HL-60 (cell line): Measurements from ENCODE around the gene TRABD.

GRCh38 chr22:49971815-49972191 is 11.2 kb downstream of the PIM3 start:
- RRBS: no CpG with 5 or more reads among the region's 23 CpGs

DNA sequence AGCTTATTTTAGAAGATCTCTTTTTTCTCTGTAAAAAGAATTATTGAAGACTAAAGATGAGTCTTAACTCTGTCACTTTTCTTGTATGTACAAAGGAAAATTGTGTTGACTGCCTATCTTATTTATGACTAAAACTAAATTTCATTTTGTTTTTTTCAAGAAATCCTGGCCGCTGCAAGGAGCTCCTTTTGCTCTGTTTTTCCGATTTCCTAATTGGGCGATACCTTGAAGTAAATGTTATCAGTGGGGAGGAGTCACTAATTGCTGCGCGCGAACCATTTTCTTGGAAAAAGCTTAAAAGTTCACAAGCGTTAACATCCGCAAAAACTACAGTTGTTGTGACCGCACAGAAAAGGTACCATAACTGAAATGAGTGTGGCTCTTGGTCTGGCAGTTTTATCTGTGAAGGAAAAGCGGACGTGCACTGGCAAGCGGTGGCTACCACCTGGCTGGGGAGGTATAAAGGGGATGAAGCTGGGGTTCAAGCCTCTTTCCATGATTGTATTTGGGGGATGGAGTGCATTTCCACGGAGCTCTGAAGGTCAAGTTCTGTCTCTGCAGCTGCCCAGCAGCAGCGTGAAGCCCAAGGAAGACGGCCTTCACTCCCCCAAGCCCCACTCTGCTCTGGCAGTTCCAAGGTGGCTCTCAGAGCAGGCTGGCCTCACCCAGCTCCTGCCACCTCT is 27.3 kb downstream of the MOV10L1 start:
- RRBS: no CpG with 5 or more reads among the region's 15 CpGs

- RRBS: no CpG with 5 or more reads among the region's 13 CpGs
These were observed 28.9 kb downstream of the MOV10L1 start for GRCh38 chr22:50118493-50119283.

GRCh38 chr22:50185343-50186286 is at the start of gene TRABD:
TRABD (plus strand) TSS chr22:50185913.
- RRBS: 6% methylated on average over 44 of the region's 106 CpGs

GRCh38 chr22:50197021-50198384 is 3.3 kb upstream of the SELENOO start:
- RRBS: no CpG with 5 or more reads among the region's 66 CpGs

DNA sequence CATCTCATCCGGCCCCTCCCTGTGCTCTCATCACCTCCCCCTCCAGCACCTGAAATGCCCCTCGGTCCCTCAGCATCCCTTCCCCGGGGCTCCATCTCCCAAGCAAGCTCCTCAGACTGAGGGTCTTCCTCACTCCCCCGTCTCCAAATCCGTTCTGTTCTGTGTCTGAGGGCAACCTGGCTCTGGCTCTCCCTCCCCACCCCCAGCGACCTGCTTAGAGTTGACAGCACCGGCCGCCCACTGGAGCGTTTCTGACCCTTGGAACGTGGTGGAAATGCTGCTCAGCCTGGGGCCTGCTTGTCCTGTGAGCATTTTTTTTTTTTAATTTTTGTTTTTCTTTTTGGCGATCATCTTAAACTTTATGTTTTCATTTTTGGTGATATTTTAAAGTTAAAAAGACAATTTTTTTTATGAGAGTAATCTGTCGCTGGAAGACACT is 1.5 kb downstream of the SELENOO start:
- RRBS: 30% methylated on average over 3 of the region's 12 CpGs

- RRBS: no CpG with 5 or more reads among the region's 3 CpGs
These were observed 2.4 kb downstream of the SELENOO start for GRCh38 chr22:50203084-50203782.

- RRBS: 98% methylated on average over 3 of the region's 14 CpGs
These were observed 9.3 kb upstream of the MAPK11 start for GRCh38 chr22:50279444-50279839.

DNA sequence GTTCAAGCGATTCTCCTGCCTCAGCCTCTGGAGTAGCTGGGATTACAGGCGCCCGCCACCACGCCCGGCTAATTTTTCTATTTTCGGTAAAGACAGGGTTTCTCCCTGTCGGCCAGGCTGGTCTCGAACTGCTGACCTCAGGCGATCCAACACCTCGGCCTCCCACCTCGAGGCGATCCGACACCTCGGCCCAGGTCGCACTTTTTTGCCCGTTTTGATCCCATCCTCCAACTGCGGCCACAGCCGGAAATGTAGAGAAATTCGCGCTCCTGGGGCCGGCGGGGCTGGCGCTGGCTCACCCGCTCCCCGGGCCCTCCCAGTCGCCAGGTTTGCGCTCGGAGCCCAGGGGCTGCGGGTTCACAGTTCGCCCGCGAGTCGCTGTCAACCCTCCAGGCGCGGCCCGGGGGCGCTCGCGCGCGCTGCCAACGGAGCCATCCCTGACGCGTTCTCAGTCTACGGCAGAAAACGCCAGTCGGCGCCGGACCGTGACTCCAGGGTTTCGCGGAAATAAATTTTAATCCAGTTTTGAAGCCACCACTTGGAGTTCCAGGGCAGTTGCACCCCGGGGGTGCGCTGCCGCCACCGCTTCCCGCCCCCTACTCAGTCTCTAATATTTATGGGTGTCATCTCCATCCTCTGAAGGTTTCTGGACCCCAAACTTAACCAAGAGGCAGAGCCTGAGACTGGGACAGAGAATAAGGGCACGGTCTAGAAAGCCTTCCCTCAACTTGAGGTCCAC is 1.6 kb upstream of the KLHDC7B start:
- RRBS: 15% methylated on average over 25 of the region's 58 CpGs

DNA sequence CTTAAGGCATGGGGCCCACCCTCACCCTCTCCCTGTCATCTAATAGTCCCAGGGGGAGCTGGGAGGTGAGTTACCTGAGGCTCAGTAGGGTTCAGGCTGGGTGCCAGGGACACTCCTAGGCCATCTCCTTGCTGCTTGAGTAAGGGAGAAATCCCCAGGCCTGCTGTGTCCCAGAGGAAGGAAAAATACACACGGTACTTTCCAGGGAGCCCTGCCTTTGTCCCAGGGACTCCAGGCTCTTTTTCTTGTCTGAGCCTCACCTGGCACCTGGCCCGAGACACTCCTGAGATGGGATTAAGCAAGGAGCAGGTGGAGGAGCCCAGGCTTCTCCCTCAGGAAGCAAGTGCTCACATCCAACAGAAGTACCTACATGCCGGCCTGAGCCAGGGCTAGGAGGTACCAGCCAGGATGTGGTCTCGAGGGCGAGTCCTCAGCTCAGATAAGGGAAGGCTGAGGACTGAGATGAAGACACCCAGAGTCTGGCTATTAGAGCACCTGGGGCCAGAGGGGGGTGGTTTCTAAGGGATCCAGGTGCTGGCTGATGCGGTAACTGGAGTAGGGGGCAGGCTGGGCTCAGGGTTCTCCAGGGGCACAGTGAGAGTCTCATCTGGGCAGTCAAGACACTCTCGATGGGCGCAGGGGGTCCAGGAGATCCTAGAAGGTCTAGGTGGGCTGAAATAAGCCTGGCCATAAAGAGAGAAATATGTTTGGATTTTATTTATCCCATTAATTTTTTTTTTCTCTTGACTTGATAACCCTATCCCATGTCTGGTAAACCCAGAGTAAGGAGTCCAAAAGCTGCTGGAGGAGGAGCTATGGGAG is 775 bp upstream of the KLHDC7B start:
- RRBS: no CpG with 5 or more reads among the region's 8 CpGs

DNA sequence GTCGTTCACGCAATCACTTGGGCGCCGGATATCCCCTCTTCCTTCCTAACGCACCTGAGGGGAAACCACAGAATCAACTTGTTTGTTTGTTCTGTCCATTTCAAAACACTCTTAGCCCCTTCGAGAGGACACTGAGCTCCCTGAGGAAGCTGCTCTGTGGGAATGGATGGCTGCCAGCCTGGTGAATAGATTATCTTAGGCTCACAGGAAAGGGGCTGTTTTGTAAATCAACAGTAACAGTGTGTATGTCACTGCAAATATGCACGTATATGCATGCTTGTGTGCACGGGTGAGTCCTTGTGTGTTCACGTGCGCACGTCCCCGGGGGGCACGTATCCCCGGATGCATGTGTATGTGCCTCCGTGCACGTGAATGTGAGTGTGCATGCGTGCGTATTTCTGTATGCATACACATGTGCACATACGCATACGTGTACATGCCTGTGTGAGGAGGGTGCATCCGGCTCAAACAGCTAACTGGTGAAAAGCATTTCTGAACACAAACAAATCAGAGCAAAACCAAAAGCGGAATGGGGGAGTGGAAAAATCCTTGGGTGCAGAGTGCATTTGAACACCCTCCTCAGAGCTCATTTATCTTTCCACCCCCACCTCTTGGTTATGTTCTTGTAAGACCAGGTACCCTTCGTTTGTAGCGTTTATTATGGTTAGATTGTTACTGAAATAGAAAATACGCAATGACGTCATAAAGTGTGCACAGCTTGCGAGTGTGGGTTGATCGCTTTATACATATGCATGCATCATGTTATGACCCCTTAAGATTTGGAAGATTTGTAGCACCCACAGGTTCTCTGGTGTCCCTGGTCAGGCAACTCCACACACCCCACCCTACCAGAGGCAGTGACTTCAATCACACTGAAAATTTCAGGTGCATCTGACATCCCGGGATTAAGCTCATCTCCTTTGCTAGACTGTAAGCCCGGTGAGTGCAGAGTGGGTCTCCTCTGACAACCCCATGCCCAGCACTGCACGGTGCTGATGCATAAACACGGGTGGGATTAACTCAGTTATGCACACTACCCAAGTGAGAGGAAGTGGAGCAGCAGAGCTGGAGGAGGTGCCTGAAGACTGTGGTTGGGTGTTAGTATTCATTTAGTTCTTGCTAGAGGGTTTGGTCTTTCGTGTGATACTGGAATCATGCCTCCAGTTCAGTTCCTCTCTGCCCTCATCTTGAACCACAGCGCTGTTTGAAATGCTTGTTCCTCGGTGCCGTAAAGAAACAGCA is 6.9 kb downstream of the ARSA start:
- RRBS: 6% methylated on average over 5 of the region's 36 CpGs

GRCh38 chr22:50700796-50701384 is 37.1 kb upstream of the ACR start:
- RRBS: 95% methylated on average over 6 of the region's 15 CpGs